Body of pancreas (tissue), 2 donors: Measurements from ENCODE around the genes AMOT and LUZP4.

DNA sequence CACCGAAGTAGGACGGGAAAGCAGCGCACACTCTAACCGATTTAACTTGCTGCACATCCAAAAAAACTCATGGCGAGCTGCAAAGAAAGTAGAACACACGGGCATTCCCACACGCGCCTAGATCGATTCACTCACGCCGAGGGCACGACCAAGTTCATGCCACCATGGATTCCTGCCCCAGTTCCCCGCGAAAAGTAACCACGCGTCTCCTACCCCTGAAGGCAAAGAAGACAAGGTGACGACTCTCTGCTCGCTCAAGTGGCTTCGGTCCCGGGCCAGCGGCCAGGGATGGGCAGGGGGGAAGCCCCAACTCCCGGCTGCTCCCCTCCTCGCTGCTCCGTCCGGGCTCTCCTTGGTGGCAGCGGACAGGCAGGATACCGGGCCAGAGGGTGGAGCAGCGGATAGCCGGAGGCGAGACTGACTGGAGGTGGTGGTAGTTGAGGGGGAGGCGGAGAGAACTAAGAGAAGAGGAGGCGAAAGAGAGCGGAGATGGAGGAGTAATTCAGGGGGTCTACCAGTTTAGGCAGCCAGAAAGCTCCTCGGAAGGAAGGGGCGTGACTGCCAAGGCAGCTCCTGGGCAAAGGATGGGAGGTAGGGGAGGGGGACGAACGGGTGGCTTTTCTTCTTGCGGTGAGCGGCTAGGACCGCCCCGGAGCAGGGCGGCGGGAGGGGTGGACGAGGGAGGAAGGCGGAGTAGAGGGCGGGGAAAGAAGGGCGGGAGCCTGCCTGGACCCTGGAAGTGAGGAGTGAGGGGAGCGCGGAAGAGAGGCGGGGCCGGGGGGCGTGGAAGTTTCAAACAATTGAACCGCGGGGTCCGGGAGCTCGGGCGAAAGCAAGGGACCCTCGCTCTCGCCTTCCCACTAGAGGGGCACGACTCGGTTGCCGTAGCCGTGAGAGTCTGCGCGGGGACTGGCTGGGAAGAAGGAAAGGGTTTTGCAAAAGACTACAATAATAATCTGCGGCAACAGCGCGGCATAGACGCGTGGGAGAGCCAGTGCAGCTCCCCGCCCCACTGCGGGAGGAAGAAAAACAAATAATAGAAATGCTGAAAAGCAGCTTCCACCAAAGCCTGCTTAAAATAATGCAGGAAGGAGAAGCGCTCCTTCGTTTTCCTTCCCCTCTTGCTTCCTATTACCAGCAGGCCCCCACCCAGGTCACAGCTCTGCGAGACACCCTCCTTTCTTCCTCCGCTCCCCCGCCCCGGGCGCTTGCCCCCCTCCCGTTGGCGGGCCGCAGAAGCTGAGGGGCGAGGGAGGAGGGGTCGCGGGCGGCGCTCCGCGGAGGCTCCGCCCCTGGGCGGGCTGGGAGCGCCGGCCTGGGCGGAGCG is at the start of gene AMOT:
TSS of gene AMOT (minus strand) at position 593 of the 1,327 bp plus-strand sequence.
- PRO-cap: bidirectional peak, plus-strand start at position 803 of the sequence, minus-strand start at position 586 of the sequence; bidirectional peak, plus-strand start outside the sequence, minus-strand start at position 1,210 of the sequence
- RAMPAGE, long total RNA, 2 experiments: start-site peak on the minus strand in 1 of 2 experiments, centred at positions 364 to 596 of the sequence, 10 to 12 reads per replicate

GRCh38 chrX:114466742-114467218 is 117.1 kb upstream of the HTR2C start:
- PRO-cap: no peak
- RAMPAGE, long total RNA, 2 experiments: no peak in any of the 2 experiments

DNA sequence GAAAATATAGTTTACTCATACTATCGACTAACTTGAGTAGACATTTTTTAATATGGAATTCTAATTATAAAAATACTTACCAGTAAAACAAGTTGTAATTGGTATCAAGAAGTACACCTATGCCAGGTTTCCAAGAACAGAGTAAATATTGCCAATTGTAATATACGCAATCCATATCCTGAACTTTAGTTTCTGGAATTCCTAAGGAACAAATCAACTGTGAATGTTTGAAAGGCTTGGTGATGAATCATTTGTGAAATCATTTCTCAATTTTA is 3.8 kb downstream of the IL13RA2 start:
- PRO-cap: no peak
- RAMPAGE, long total RNA, 2 experiments: no peak in any of the 2 experiments

DNA sequence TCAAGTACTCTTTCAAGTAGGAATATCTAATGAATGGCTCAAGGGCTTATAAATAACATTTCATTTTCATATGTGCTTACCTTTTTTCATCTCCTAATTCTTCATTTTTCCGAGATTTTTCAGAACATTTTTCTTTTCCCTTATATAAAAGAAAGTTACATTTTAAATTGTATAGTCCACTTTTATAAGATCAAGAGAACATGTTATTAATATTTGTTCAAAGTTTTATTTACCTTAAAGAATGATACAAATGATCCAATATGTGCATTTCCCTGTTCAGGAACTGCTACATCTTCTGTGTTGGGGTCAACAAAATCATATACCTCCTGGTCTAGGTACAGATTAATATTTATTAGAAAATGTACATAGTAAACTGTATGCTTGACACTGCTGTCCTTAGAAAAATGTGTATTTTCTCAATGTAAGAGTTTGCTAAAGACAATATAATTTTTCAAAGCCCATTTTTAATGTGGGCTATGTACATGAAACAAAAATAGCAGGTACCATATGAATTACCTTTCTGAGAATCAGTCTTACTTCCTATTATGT is 23.8 kb upstream of the RBMXL3 start:
- PRO-cap: no peak
- RAMPAGE, long total RNA, 2 experiments: no peak in any of the 2 experiments

DNA sequence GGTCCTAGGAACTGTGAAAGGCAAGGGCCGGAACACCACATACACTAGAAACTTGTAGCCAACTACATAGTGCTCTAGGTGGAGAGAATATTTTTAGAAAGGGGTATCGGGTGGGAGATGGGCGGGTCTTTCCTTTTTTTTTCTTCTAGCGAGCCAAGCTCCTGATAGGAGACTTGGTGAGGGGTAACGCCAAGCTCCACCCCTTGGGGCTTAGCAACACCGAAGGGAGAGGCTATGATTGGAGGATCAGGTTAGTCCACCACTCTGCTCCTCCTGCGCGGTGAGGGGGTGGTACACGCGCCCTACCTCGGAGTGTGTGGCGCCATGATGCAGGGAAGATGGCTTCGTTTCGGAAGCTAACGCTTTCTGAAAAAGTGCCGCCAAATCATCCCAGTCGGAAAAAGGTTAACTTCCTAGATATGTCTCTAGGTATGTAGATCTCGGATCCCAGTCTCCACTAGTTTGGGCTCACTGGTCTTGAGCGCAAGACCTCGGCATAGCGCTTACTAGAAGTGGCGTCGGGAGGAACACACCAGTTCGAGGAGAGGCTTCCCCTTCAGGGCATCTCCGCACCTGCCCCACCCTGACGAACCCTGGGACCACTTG is at the start of gene LUZP4:
TSS of gene LUZP4 (plus strand) at position 294 of the 606 bp plus-strand sequence.
- PRO-cap: no peak
- RAMPAGE, long total RNA, 2 experiments: no peak in any of the 2 experiments

DNA sequence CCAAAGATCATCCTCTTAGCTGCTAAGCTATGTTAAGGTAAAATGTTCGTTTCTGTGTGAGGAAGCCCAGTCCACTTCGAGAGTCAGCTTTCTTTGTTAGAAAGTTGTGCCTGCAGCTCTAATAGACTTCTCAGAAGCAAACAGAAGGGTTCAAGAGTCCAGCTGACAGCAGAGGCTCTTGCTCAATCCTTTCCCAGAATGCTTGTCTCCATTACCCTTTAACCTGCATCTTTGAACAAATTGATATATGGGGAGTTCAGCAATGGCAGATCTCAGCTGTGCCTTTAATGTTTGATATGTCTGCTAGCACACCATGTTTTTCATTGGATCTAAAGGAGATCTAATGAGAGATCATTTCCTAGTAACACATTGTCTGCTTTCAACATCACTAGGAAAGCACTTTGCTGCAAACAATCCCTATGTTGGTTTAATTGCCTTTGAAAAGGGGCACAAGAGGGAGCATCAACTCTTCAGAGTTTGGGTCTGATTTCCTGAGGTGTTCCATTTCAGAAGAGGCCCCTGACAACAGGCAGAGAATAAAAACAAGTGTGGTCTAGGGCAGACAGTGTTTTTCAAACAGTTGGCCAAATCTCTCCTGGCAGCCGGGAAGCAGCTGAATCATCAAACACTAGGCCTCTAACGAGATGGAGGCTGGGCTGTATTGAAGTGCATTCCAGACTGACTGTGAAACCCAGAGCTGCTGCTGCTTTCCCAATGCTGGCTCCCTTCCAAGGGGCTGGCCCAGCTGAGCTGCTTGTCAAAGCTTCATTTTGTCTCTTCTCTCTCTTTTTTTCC is 55.5 kb downstream of the LUZP4 start:
- PRO-cap: no peak
- RAMPAGE, long total RNA, 2 experiments: no peak in any of the 2 experiments

DNA sequence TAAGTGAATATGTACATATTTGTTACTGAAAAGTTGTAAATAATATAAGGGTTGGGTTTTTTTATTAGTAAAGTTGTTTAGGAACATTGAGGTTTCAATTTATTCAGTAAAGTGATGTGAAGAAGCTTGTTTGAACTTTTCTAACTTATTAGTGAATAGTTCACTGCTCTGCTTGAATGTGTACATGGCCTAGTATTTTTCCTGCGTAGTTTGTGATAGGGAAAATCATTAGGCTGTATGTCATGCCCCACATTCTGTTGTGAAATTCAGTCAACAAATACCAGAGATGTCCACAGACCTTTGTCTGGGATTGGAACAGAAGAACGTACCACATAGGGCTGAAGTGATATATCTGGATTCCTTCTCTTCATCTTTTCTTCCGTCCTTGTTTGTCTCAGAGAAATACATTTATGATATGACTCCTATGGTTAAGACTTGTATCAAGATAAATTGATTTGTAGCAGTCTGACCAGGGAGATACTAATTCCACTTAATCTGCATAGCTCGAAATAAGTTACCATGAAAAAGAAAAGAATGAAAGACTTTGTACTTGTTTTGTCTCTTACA is 88.8 kb upstream of the PLS3 start:
- PRO-cap: no peak
- RAMPAGE, long total RNA, 2 experiments: no peak in any of the 2 experiments

DNA sequence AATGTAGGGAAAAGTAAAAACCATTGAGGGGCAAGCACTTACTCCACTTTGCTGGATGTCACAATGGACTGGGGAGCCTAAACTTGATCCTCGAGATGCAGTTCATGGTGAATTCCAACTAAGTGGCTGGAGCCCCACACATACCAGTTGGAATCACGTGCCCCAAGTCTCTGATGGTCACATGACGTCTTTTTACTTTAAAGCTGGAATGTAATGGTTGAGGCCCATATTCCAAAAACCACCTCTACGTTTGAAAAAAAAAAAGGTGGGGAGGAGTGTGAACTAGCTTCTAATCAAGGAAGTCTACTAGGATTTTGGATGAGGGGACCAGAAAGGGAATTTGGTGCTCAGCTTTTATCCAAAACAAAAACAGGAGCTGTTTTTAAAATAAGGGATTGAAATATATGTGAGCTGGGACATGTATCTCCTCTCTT is 1.6 kb downstream of the PLS3 start:
- PRO-cap: no peak
- RAMPAGE, long total RNA, 2 experiments: no peak in any of the 2 experiments

DNA sequence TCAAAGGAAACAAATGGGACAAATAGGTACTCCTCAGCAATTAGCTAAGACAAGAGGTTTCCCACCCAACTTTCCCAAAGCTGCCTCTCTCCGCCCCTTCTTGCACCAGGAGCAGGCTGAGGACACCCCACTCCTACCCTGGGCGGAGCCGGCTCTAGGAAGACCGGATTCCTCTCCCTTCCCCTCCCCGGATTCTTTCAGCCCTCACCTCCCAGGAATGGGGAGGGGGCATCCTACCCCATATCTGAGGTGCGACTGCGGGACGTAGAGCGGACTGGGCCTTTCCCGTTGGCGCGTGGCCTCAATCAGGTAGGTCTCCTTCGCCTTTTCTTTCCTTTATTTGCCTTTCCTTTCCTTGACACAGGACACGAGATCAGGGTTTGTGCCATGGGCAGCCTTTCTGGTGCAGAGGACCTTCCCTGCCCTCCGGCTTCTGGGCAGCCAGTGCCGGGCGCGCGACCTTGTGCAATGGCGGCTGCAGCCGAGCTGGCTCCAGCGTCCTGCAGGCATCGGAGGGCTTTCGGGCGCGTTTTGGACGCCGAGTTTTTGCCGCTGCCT is 279.9 kb downstream of the PLS3 start:
- PRO-cap: no peak
- RAMPAGE, long total RNA, 2 experiments: no peak in any of the 2 experiments

DNA sequence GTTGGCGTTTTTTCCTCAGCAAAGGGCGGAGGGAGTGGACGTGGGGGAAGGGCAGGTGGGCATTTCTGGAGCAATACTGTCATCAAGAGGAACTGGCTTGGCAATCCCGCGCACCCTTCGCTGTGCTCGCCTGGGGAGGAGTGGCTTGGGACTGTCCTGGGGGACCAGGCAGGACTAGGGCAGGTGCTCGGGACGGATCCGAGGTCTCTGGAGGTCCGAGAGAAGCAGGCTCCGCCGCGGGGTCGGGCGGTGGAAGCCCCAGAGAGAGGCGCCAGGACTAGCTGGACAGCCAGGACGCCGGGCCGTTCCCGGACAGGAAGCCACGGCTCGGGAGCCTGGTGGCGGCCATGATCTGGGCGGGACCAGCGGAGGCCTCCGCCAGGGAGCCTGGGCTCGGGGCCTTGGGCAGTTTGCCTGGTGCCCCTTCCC is 282.5 kb upstream of the AGTR2 start:
- PRO-cap: no peak
- RAMPAGE, long total RNA, 2 experiments: no peak in any of the 2 experiments

DNA sequence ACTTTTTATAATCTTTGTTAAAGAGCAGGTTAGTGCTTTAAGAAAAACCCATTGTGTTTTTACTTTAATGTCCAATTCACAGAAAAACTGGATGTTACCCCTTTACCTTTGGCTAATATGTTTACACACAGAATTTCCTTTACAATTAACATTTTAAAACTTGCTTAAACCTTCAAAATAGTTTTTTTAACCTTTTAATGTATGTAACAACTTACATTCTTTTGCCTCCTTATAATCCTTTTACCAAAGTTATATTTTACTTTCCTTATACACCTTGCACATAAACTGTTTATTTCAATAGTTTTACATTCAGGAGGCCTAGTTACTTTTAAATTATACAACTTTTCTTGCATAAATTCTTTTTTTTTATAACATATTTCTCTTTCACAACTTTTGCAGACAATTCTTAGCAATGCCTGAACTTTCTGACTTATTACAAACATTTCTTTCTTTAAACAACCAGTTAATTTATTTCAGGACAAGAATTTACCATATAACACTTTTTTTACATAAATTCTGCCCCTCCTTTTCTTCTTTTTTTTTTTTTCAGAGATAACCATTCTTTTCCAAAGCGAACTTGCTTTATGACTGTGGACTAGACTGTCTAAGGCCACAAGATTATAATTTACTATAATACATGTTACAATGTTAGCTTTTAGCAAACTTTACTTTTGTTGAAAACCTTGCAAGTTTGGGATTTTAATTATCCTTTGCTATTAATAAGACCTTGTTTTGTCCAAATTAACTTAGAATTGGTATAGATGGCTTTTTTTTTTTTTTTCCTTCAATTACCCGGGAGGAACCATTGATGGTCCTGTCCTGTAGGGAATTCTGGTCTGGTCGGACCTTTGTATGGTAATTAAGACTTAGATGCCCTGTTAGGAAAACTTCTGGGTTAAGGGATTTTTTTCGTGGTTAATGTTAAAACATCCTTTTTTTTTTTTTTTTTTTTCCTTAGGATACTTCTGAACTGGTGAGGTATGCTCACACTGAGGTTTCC is 248.8 kb upstream of the AGTR2 start:
- PRO-cap: no peak
- RAMPAGE, long total RNA, 2 experiments: no peak in any of the 2 experiments

GRCh38 chrX:115945889-115946681 is 224.5 kb upstream of the AGTR2 start:
- PRO-cap: no peak
- RAMPAGE, long total RNA, 2 experiments: start-site peak on the minus strand in 1 of 2 experiments, at chrX:115946007-115946387 at its widest, 14 reads per replicate

GRCh38 chrX:115957811-115958374 is 212.7 kb upstream of the AGTR2 start:
- PRO-cap: no peak
- RAMPAGE, long total RNA, 2 experiments: no peak in any of the 2 experiments

DNA sequence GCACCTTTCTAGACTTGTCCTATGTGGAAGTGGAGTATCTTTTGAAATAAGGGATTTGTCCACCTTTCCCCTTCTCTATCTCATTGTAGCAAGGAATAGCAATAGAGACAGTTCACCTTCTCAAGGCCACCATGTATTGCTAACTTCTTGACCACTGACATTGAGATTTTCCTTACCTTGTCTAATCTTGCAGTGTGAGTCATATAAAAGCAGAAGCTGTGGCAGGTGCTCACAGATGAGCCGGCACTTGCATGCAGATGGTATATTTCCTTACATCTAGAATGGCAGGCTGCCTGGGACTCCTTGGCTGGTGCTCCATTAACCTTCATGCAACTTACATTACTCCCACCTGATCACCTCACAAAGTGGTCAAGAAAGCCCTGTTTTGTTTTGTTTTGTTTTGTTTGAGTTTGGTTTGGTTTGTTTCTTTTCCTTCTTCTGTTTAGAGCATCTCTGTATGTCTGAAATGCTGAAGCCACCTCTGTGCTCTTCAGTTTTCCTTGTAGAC is 68.4 kb downstream of the AGTR2 start:
- PRO-cap: no peak
- RAMPAGE, long total RNA, 2 experiments: no peak in any of the 2 experiments

DNA sequence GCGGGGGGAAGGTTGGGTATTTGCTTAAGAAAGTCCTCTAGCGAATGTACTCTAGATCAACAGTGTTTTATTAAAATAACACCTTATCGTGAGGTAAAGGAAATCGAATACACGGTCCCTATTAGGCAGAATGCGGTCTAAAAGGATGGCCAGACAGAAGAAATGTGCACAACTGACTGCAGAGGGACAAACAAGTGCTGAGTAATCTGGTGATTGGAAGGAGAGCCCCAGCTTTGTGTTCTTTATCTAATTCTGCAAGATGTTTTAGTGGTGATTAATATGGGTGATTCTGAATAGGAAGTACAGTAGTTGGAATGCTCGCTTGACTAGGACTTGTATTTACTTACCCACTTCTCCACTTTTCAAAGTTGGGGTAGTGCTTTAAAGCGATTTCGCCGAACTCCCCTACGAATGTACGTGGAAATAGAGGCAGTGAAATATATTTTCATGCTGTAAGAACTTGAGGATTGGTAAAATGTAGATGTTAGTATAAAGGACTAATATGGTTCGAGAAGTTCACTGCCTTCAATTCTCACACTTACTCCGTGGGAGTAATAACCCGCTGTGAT is 1.3 kb downstream of the WDR44 start:
- PRO-cap: unidirectional peak, minus-strand start at position 196 of the sequence
- RAMPAGE, long total RNA, 2 experiments: no peak in any of the 2 experiments

- PRO-cap: no peak
- RAMPAGE, long total RNA, 2 experiments: no peak in any of the 2 experiments
Observed at GRCh38 chrX:118393872-118394407, 48.0 kb downstream of the WDR44 start.

- PRO-cap: no peak
- RAMPAGE, long total RNA, 2 experiments: no peak in any of the 2 experiments
Observed at GRCh38 chrX:118530439-118530882, 34.8 kb downstream of the DOCK11 start.

- PRO-cap: no peak
- RAMPAGE, long total RNA, 2 experiments: no peak in any of the 2 experiments
Observed at GRCh38 chrX:118921397-118921845, 53.0 kb upstream of the LONRF3 start.

DNA sequence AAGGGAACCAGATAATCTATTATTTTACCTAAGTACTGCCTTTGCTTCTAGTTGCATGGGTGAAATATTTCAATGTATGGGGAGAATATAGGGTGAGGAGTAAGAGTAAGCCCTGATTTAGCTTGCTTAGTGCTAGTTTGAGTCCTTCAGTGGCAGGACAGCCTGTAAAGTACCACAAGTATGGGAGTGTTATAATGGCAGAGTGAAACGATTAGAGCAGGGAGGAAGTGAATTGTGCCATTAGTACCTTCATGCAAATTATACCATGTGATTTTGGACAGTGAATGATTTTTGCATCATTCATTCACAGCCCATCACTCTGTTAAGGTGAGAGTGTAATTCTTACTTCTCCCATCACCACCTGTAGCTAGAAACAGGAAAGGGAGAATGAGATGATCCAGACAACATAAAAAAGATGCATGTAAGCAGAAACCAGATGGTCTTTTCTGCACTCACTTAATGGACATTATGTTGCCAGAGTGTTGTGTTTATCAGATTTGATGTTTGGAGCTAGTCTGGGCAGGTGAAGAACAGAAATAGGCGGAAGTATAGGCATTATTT is 44.8 kb downstream of the LONRF3 start:
- PRO-cap: no peak
- RAMPAGE, long total RNA, 2 experiments: start-site peak on the plus strand in 1 of 2 experiments, centred at position 327 of the sequence, 6 reads per replicate

- PRO-cap: no peak
- RAMPAGE, long total RNA, 2 experiments: no peak in any of the 2 experiments
Observed at GRCh38 chrX:119273199-119274065, 37.3 kb downstream of the PGRMC1 start.